ENCODE data around the genes NPFFR1, NODAL and CDH23.

DNA sequence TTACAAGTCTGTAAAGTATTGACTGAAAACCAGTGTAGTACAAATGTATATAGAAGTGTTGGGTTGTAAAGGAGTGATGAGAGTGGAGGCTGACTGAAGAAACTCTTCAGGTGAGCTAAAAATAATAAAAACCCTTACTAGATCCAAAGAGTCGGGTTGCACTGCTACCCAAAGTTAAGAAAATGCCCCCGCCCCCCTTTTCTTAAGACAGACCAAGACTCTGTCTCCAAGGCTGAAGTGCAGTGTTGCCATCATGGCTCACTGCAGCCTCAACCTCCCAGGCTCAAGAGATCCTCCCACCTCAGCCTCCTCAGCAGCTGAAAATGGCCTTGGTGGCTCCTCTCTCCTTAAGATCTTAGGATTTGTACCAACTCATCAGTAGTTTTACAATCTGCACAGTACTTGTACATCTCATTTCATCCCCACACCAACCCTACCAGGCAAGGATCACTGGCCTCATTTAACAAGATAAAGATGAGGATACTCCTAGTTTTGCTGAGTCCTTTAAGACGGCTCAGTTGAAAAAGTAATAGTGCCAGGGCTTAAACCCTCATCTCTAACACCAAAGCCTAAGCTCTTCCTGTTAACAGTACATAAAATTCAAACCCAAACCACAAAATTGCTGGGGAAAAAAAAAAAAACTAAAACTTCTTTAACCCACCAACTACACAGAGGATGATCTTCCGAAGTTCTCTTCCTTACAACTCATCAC lies 1.5 kb downstream of the SAR1A start:
- PRO-cap, 2 experiments = no peak in any of the 2 experiments

DNA sequence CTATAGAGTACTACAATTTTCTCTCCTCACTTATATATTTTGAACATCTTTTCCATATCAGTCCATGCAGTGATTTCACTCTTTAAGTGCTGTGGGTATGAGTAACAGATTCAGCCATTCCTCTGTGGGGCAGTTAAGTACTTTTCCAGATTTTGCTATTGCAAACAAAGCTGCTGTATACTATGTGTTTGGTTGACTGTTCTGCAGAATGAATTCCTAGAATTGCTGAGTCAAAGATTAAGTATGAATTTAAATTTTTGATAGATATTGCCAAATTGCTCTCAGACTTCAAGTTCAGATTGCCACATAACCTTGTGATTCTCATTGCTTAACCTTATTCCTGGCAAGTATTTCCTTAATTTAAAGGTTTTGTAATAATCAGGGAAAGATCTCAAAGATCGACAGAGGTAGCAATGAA lies 21.6 kb upstream of the SAR1A start:
- PRO-cap, 2 experiments = no peak in any of the 2 experiments

DNA sequence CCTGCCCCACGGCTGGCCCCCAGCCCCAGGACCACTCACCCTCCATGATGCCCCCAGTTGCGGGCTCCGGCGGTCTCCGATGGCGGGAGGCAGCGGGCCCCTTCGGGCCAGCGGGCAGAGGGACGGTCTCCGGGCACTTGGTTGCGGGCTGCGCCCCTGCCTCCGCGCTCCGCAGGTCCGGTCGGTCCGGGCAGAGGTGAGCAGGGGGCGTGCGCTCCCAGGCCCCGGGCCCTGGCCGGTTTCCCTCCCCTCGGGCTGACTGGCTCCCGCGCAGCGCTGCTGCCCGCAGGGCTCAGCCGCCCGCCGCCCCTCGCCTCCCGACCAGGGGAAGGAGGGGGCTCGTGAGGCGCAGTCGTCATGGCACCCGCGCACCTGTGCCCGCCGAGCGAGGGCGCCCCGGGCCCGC lies at the start of gene NPFFR1:
Gene NPFFR1 (minus strand): TSS at position 374 of the 406 bp plus-strand sequence.
- PRO-cap, 2 experiments = no peak in any of the 2 experiments

- PRO-cap, 2 experiments = peak in 1 of 2 experiments; most common plus-strand start chr10:70404960 (in 1); most common minus-strand start chr10:70404756 (in 1)
Measured at GRCh38 chr10:70404648-70405123, 741 bp downstream of the EIF4EBP2 start.

DNA sequence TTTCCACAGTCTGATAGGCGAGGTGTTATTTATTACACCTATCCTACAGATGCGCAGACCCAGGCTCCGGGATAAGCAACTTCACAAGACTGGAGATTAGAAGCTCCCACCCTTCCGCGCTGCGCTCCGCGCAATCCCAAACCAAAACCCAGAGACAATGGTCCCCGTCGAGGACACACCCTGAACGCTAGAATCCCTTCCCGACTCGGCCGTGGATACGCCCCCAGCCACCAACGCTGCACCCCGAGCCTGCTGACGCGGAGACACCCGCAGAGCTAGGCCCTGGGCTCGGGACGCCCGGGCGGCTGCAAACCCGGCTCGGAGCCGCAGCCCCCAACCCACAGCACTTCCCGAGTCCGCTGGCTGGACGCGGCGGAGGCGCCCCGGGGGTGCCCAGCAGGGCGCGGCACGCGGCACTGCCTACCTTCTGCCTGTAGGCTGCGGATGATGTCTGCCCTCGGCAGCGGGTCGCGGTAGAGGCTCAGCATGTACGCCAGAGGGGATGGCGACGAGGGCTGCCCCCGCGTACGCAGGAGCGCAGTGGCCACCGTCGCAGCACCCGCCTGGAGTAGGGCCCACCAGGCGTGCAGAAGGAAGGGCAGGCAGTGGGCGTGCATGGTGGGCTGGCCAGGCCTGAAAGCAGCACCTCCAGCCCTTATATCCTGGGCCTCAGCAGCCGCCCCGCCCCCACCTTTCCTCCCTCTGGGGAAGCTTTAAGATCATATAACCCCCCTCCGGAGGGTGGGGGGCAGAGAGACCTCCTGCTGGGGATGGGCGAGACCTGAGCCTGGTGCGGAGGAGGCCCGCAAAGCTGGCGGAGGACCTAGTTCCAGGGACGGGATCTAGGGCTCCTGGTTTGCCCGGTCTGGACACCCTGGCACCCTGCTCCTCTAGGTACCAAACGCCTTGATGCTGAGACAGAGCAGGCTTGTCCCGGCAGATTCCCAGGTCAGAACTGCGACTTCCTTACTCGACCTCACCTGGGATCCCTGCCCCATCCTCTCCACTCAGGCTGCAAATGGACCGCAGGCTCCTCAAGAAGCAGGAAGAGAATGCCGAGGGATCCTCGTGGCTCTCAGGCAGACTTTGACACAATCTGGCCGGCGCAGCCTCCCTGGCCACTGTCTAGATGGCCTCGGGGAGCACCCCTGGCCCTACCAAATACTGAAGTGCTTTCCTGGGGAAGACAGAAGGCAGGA lies at the start of gene NODAL:
Gene NODAL (minus strand): TSS at position 631 of the 1,199 bp plus-strand sequence.
- PRO-cap, 2 experiments = no peak in any of the 2 experiments

DNA sequence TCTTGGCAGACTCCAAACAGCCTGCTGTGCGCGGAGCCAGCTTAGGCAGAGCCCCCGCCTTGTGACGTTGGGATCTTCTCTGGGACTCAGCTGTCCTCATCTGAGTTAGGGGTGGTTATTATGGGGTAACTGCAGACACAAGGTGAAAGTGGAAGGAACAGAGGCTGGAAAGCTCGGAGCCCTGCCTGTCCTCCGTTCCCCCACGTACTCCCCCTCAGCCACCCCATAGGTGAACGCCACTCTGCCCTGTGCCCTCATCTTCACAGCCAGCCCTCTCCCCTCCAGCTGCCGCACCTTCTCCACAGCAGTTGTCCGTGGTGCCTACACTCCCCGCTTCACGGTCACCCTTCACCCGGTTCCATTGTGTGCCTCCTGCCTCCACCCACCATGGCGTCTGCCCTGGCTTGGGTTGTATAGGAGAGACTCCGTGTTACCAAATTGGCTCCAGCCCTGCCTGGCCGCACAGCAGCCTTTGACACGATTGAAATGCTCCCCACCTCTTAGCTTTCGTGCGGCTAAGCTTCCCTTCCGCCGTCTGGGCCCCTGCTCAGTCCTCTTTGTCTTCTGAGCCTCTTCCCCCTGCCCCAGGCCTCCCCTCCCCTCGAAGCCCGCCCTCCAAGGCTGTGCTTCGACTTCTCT lies 18.2 kb upstream of the NODAL start:
- PRO-cap, 2 experiments = no peak in any of the 2 experiments

- PRO-cap, 2 experiments = no peak in any of the 2 experiments
Measured at GRCh38 chr10:70600714-70601232, 1.8 kb downstream of the PRF1 start.

- PRO-cap, 2 experiments = no peak in any of the 2 experiments
Measured at GRCh38 chr10:70667219-70667952, 4.9 kb upstream of the ADAMTS14 start.

GRCh38 chr10:70715844-70716196 lies 43.5 kb downstream of the ADAMTS14 start:
- PRO-cap, 2 experiments = peak in 1 of 2 experiments; most common plus-strand start chr10:70716073 (in 1)

DNA sequence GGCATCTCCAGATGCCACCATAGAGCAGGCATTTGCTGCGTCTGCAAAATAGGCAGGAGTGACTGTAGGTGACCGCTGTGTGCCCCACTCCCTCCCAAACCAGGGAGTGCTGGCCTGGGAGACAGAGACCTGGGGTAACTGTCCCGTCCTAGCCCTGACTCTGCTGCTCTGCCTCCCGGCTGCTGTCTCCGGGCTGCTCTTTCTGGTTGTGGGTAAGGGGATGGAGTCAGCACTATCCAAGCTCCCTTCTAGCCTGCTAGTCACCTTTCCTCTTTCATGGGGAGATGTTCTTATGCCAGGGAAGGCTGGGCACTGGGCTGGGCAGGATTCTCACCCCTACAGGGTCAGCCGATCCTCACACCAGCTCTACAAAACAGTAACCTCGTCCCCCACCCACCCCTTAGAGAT lies 29.5 kb upstream of the PCBD1 start:
- PRO-cap, 2 experiments = no peak in any of the 2 experiments

GRCh38 chr10:71246194-71246703 lies 33.9 kb downstream of the UNC5B start:
- PRO-cap, 2 experiments = no peak in any of the 2 experiments

GRCh38 chr10:71260564-71261111 lies 48.3 kb downstream of the UNC5B start:
- PRO-cap, 2 experiments = no peak in any of the 2 experiments

DNA sequence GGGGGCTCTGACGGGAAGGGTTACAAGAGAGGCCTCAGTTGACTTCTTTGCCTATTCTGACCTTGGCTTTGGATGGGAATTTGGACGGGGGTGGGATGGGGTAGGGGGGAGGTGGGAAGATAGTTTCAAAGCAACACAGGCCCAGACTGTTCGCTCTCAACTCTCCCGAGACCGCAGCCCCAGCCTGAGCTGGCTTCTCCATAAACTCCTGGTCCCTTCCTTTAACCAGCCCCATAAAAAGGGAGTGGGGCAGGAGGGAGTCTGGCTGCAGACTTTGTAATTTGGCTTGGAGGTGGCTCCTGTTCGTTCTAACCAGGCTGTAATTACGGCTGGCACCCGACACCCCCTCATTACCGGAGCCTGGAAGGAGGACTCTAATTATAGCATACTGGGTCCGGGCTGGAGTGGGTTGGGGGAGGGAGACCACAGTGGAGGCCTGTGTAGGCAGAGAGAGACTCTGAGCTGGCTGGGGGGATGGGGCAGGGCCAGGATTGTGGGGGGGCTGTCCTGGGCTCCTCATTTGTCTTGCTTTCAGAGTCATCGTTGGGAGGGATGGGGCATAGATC lies 49.6 kb downstream of the UNC5B start:
- PRO-cap, 2 experiments = no peak in any of the 2 experiments

GRCh38 chr10:71263212-71264239 lies 51.2 kb downstream of the UNC5B start:
- PRO-cap, 2 experiments = no peak in any of the 2 experiments

- PRO-cap, 2 experiments = no peak in any of the 2 experiments
Measured at GRCh38 chr10:71265881-71266940, 52.8 kb upstream of the SLC29A3 start.

GRCh38 chr10:71268667-71269344 lies 50.3 kb upstream of the SLC29A3 start:
- PRO-cap, 2 experiments = no peak in any of the 2 experiments

DNA sequence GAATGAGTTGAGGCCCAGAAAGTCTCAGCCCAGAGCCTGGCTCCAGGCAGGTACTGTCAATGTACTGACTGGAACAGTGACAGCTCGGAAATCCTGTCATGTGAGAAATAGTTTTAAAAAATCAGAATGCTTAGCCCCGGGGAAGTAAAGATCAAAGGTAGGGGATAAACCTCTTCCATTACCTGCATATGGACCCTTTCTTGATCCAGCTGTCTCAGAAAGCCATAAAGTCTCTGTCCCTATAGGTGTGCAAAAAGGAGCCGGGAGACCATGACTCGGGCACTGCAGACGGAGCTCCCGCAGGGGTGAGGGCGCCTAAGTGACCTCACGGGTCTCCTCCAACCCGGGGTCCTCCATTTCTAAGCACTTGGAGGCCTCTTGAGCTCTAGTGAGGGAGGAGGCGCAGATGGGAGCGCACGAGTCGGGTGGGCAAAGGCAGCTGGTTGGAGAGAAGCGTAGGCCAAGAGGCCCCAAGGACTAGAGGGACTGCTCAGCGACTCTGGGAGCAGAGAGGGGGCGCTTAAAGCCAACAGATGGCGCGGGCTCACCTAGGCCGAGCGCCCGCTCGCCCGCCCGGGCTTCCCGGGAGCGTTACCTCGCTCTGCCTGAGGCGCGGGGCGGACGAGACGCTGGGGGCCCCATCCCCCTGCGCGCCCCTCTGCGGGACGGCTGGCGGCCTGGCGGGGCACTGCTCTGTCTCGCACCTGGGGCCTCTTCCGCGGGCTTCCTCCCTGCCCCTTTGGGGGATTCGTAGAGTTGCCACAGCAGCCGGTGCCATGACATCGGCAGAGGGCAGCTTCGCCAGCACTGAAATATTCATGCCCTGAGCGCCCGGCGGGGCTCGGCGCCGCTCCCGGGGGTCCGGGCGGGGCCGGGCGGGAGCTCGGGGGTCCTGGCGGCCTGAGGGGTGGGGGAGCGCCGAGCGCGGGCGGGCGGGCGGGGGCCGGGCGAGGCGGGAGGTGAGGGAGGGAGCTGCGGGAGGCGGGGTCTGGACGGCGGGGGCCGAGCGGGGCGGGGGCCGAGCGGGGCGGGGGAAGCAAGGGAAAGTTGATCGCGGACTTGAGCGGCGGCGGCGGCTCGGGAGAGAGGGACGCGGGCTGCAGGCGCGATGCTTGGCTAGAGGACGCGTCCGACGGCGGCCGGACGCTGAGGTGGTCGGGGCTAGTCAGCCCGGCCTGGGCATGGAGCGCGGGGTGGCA lies at the start of gene CDH23:
Gene CDH23 (plus strand): TSS at position 1,050 of the 1,199 bp plus-strand sequence.
- PRO-cap, 2 experiments = peak in 1 of 2 experiments; most common plus-strand start position 1,062 of the sequence (in 1)

DNA sequence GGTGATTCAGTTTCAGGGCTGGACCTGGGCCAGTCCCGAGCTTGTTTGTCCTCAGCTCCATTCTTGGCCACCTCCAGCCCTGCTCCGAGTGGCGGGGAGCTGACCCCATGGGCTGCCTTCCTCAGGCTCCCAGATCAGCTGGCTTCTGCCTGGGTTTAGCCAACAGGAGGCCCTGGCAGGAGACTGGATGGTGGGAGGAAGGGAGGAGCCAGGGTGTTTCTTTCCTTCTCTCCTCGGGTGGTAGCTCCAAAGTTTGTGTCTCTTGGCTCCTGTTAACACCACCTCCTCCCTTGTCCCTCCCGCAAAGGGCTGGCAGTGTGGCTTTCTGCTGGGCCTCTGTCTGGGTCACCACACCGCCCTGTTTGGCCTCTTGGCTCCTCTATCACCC lies 75.3 kb downstream of the CDH23 start:
- PRO-cap, 2 experiments = no peak in any of the 2 experiments

DNA sequence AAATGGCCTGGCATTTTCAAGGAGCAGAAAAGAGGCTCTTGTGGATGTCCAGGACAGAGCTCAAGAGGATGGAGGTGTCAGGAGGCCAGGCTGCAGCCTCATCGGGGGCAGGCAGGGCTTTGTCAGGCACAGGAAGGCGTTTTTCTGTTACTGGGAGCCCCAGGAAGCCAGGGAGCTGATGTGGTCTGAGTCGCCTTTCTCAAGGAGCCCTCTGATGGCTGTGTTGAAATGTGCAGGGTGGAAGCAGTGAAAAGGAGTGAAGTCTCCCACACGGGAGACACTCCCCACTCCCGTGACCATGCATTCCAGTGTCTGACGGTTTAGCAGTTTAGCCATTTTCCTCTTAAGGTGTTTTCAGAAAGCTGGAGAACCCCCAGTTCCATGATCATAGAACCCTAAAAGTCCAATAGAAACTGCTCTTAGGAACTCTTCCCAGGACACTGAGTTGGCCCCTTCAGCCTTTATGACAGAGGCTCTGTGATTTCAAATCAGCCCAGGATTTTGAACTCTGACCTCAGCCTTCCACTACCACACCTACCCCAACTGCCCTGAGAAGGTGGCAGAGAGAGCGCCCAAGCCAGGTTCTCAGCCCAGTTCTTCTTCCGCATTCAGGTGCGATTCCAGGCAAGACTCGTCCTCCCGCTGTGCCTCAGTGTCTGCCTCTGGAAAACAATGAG lies 96.1 kb downstream of the C10orf105 start:
- PRO-cap, 2 experiments = no peak in any of the 2 experiments

- PRO-cap, 2 experiments = no peak in any of the 2 experiments
Measured at GRCh38 chr10:71679458-71680162, 40.0 kb downstream of the C10orf105 start.